Cardiac atrium fibroblast (primary cell): ENCODE results near the gene ERBB2.

GRCh38 chr17:38725872-38726738, 4.0 kb upstream of the CISD3 start:
- RAMPAGE, long total RNA, result no peak

DNA sequence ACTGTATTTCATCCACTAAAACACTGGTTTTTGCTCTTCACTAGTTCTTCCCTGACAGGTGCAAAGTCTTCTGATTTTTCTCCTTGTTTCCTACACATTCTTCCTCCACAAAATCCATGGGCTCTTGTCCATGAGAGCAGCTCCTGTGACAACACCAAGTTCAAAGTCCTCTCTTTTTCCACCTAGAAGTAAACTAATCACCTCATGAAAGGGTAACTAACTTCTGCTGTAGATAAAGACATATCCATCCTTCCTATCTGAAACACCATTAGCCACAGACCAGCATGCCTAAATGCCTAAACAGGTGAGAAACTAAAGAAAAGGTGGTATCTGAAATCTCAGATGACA, 2.9 kb downstream of the PIP4K2B start:
- RAMPAGE, long total RNA, result no peak

DNA sequence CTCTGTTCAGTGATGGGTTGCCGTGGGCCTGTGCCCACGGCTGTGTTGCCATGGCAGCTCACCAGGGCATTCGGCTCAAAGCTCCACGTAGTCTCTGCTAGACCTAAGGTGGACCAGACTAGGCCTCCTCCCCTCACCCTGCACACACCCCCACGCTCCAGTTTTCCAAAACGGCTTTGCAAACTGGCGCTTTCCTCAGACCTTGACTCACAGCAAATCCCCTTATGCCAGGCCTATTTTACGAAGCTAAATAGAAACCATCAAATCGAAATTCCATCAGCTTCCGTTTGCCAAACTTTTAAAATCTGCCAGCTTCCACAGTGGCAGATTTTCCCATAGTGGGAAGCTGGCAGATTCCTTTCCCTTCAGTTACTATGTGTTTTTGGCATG, 410 bp upstream of the CWC25 start:
- RAMPAGE, long total RNA, result no peak

DNA sequence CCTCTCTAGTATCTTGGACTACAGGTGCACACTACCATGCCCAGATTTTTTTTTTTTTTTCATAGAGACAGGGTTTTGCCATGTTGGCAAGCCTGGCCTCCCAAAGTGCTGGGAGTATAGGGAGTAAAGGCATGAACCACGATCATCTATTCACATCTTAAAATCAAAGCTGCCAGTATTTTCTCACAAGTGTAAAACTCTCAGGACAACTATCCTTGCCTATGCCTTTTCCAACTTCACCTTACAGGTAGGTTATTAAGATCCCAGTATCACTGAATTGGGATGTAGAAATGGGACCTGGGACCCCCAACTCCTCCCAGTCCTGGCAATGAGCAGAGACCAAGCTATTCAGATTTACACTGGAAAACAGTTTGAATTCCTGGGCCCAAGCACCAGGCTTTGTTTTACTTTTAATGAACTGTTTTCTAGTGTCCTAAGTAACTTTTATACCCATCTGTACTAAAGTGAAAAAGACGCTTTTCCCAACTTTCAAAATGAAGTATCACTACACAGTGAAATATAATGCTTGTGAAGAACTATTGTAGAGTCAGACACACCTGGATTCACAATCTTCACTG, 2.8 kb downstream of the RPL23 start:
- RAMPAGE, long total RNA, result no peak

DNA sequence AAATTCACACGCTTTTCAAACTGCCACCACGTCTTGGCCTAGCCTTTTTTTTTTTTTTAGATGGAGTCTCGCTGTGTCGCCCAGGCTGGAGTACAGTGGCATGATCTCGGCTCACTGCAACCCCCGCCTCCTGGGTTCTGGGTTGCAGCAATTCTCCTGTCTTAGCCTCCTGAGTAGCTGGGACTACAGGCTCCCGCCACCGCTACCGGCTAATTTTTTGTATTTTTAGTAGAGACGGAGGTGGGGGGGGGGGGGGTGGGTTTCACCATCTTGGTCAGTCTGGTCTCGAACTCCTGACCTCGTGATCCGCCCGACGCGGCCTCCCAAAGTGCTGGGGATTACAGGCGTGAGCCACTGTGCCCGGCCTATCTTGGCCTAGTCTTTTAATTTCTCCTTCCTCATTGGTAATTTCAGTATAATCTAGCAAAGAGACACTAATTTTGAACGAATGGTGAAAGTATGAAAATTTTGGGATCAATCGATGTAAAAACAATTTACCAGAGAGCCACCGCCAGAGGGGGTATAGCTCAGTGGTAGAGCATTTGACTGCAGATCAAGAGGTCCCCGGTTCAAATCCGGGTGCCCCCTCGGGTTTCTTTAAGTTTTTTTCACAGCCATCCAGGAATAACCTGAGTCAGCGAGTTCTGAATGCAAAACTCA, 2.6 kb upstream of the LASP1 start:
- RAMPAGE, long total RNA, result no peak

DNA sequence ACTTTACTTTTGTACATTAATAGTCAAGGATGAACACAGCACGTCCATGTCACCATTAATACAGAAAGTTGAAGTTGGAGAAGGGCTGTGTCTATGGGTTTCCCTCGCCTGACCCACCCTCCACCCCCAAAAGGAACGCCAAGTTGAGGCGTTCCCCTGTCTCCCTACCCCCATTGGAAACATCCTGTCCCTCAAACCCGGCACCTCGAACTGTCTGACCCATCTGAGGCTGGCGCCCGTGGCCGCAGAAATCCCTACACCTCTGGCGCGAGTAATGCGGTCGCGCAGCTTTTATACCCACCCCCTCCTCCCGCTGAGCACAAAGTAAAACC, 1.1 kb upstream of the LASP1 start:
- RAMPAGE, long total RNA, result no peak

GRCh38 chr17:38884918-38885505, 15.2 kb downstream of the LASP1 start:
- RAMPAGE, long total RNA, result no peak

DNA sequence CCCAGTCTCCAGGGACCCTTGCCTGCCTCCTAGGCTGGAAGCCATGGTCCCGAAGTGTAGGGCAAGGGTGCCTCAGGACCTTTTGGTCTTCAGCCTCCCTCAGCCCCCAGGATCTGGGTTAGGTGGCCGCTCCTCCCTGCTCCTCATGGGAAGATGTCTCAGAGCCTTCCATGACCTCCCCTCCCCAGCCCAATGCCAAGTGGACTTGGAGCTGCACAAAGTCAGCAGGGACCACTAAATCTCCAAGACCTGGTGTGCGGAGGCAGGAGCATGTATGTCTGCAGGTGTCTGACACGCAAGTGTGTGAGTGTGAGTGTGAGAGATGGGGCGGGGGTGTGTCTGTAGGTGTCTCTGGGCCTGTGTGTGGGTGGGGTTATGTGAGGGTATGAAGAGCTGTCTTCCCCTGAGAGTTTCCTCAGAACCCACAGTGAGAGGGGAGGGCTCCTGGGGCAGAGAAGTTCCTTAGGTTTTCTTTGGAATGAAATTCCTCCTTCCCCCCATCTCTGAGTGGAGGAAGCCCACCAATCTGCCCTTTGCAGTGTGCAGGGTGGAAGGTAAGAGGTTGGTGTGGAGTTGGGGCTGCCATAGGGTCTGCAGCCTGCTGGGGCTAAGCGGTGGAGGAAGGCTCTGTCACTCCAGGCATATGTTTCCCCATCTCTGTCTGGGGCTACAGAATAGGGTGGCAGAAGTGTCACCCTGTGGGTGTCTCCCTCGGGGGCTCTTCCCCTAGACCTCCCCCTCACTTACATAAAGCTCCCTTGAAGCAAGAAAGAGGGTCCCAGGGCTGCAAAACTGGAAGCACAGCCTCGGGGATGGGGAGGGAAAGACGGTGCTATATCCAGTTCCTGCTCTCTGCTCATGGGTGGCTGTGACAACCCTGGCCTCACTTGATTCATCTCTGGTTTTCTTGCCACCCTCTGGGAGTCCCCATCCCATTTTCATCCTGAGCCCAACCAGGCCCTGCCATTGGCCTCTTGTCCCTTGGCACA, 47.3 kb downstream of the FBXO47 start:
- RAMPAGE, long total RNA, result no peak

- RAMPAGE, long total RNA, result no peak
These were observed 45.8 kb downstream of the FBXO47 start for GRCh38 chr17:38921489-38921768.

GRCh38 chr17:38923871-38924247, 43.3 kb downstream of the FBXO47 start:
- RAMPAGE, long total RNA, result no peak

GRCh38 chr17:39110294-39111132, 40.9 kb downstream of the PLXDC1 start:
- RAMPAGE, long total RNA, result no peak

DNA sequence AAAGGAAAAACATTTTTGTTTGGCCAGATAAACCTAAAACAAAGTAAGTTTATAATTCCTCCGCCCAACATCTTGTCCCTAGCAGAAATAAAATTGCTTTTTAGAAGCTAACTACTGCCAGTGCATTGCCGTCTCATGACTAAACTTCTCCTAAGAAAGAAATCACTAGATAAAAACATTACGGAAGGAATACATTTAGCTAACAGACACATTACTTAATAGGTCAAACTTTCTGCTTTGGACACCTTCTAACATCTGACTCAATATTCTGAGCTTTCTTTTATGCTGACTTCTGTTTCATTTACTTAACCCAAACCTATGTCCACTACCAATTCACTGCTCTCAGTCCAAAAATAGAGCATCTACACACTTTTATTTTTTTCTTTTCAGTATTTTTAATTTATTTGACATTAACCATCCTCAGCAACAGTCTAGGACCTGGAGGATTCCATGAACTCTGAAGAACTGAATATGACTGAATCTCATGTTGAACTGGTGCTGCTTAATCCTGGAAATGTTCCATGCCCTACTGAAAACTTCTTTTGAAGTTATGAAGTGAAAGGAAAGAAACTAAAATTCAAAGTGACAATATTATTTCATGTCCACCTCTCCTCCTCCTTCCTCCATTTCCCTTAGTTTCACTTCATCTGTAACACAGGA, 36.0 kb downstream of the FBXL20 start:
- RAMPAGE, long total RNA, result no peak

DNA sequence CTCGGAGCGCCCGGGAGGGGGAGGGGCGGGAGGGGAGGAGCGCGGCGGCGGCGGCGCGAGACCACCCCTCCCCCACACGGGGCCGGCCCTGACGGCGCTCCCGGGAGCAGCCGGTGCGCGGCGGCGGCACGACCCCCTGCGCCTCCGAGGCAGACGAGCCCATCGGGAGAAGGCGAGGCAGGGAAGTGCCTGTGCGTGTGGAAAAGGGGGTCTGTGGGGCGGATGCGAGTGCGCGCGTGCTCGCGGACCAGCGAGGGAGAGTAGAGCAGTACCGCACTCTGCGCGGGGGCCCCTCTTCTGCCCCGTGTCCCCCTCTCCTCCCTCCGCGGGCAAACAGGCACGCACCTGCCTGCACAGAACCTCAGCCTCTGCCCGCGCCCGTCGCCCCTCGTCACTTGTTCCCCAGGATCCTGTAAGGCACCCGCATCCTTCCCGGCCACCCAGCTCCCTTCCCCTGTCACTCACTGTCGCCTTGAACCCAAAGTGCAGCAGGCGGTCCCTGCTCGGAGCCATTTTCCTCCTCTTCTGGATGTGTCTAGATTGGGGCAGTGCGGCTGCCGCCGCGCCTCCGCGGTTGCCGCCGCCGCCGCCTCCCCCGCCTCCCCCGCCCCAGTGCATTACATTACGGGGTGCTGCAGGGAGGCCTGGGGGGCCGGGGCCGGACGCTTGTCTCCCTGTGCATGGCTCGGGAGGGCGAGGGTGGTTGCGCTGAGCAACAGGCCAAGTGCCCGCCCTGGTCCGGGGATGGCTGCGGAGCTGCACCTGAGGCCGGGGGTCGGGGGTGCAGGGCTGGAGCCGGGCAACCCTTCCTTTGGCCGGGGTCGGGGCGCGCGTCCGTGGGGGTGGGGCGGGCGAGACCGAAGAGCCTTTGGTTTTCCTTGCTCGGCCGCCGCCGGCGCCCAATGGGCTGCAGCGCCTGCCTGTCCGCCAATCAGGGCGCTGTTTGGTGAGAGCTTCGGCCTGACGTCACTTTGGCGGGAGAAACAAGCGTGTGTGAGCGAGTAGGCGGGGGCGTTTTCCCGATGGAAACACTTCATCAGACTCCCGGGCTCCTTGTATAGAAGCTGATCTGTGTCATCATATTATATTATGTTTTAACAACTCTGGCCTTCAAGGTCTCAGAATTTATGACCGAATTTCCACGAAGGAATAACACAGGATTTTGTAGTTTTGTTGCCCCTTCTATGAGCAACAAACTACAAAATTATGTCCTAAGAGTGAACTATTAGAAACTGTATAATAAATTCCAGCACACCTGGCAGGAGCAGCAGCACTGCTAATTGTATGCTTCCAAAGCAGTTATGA, 734 bp upstream of the FBXL20 start:
- RAMPAGE, long total RNA, result no peak

DNA sequence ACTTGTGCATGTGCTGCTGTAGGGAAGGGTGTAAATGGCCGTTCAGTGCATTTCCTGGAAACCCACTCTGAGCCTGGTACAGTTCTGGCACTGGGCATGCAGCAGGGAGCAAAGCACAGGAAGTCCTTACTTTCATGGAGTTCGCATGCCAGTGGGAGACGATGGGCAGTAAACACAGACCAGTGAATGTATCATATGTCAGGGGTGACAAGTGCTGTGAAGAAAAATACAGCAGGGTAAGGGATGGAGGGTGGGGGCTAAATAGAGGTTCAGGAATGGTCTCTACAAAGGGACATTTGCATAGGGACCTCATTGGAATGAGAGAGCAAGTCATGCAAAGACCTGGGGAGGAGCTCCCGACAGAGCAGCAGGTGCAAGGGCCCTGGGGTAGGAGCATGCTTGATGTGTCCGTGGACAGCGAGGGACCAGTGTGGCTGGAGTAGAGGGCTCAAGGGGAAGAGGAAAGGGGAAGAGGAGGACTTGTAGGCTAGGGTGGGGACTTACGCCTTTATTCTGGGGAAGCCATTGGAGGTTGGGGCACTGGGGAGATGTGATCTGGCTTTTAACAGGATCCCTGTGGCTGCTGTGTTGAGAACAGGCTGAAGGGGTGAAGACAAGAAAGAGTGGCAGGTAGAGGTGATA, 5.7 kb downstream of the STARD3 start:
- RAMPAGE, long total RNA, result no peak

- RAMPAGE, long total RNA, result no peak
These were observed 13.0 kb downstream of the STARD3 start for GRCh38 chr17:39649871-39650478.

DNA sequence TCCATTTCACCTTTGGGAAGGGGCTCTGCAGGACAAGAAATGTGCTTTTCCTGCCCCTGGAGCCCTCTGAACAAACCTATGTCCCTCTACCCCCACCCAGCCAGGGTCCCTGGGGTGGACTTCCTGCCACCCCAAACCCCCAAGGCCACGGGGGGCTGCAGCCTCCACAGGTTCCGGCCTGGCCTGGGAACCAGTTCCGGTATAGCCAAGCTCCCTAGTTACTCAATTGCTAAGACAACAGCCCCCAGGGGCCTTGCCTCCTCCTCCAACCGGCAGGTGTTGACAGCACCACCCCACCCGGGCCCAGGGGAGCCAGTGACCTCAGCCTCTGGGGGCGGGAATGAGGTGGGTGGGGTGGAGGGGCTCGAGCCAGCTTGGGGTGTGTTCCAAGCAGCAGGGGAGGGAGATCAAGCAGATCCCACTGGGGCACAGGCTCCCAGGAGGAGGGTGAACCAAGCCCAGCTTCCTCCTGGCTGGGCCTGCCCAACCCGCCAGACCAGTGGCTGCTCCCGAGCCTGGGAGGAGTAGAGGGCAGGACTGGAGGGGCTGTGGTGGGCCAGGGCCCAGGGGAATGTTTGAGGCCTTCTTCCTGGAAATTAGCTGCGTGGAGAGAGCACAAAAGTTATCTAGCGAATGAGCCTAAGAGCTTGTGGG, 6.6 kb downstream of the PNMT start:
- RAMPAGE, long total RNA, result no peak

DNA sequence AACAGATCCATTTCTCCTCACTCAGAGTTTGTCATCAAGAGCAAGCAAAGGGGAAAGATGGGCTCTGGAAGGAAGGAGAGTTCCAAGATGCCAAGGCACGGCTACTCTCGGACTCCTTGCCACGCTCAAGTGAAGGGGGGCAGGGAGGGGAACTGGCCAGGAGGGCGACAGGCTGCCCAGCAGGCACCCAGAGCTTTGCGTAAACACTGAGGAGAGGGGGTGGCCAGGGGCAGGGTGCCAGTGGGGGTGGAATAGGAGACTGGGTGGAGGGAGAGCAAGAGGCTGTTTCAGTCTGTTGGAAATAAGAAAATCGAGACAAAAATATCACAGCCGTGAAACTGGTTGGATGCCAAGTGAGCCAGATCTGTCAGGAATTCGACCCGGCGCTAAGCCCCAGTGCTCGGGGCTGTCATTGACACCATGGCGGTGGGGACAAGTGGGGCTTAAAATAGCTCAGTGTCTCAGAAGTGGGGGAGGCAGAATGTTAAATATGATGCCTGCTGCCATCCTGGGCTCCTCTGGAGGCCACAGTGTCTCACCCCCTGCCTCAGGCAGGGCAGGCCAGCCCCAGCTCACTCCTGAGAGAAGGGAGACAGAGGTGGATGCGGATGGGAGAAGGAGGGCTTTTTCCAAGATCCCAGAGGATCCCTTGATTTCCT, 9.3 kb downstream of the PNMT start:
- RAMPAGE, long total RNA, result no peak

- RAMPAGE, long total RNA, result no peak
These were observed at the start of gene ERBB2 for GRCh38 chr17:39699521-39700351. ERBB2 (plus strand) TSS chr17:39700064.

GRCh38 chr17:39757779-39758850, 20.4 kb downstream of the GRB7 start:
- RAMPAGE, long total RNA, result no peak

DNA sequence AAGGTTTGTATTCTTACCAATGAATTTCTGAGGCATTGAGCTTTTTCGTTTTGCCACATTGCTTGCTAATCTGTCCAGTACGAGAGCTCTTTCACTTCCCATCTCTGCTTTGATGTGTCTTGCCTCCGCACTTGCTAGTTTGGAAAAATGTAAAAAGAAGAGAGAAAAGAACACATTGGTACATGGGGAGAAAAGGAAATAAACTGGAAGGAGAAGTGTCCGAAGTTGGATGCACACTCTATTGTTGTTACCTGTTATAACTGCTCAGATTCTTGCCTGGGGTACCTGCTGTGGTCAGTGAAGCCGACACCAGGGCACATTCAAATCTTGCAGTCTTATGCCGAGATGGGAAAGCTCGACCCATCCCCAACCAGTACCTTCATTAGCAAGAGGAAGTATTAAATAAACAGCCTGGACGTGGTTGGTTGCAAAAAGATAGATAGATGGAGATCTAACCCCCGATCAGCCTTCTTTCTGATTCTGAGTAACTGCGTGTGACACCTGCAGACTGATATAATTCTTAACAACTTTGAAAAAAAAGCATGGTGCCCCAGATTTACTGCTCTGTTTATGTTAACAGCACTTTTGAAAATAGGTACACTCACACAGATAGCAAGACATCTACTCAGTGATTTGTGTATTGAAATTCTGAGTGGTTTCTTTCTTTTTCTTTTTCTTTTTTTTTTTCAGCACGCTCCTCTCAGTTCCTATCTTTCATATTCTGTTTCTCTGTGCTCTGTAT, 40.1 kb downstream of the GRB7 start:
- RAMPAGE, long total RNA, result no peak